ENCODE measurements around a stretch of chr9.

GRCh38 chr9:133119870-133120844, 883 bp downstream of the RALGDS start:
- PRO-cap, 7 experiments: no peak in any of the 7 experiments
- RAMPAGE, long total RNA, 2 experiments: no peak in any of the 2 experiments

DNA sequence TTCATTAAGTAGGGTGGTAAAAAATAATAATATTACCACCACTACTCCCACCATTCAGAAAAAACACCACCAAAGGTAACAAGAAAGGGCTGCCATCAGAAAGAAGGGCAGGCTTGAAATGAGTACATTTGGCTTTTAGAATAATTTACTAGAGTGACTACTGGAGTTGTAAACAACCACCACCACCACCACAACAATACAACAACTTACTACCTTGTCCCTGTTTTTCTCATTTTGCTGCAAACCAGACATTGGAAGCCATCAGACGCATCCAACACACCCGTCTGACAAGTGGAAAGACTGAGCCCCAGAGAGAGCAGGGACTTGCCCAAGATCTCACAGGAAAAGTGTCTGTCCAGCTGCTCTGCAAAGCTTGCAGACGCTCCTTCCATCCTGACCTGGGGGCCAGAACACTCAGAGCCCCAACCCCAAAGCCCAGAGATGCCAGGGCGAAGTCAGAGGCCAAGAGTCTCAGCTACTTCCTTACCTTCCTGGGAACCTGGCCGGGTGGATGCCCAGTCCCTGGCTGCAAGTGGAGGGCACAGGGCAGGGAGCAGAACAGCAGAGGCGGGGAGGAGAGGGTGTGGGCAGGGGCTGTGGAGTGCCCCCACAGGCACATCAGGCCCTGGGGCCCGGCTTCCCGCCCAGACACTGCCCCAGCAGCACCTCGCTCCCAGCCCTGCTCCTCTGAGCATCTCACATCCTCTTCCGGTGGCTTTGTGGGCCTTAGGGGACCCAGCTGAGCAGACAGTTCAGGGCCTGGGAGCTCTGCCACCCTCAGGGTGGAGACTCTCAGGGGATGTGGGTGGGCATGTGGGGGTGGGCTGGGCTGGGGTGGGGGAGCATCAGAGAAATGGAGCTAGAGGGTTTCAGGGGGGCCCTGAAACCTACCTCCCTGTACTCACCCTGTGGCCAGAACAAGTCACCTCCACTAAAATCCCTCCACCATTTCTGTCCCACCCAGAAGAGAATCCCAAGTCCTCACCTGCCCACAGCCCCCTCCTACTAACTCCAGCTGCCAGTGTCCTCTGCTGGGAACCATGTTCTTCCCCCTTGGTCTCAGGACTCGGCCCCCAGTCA, 9.8 kb upstream of the RALGDS start:
- PRO-cap, 7 experiments: no peak in any of the 7 experiments
- RAMPAGE, long total RNA, 2 experiments: no peak in any of the 2 experiments

DNA sequence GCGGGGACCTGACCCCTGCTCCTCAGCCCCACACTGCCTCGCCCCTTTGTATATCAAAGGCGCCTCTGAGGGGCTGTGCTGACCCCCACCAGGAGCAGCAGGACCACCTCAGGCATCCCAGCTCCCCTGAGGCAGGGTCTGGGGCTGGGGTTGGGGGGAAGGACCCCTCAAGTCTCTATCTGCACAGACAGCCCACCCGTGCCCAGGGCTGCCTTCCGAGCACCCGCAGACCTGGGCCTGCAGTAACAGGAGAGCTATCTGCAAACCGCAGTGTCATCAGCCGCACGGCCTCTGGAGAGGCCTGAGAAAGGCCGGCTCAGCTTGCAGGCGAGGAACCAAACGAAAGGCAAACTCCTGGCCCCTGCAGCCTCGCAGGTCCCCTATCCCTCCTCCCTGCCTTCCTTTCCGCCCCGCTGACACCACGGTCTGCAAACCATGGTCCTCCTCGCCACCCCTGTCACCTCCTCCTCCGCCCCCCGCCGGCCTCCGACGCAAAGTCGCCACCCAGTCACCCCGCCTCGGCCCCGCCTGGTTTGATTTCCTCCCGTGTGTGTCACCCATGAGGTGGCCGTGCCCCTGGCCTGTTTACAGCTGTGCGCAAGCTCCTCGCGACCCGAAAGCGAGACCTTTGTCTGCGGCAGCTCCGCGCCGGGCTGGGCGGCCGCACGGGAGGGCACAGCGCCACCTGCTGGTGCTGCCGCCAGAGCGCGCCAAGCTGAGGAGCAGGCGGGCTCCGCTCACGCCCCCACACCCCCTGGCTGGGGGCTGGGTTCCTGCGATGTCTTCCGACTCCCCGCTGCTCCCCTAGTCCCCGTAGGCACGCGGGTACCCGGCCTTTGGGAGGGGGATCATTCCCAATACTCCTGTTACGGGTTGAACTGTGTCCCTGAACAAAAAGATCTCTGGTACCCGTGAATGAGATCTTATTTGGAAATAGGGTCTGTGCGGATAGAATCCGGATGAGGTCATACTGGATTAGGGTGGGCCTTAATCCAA, 19.5 kb downstream of the GBGT1 start:
- PRO-cap, 7 experiments: no peak in any of the 7 experiments
- RAMPAGE, long total RNA, 2 experiments: no peak in any of the 2 experiments

DNA sequence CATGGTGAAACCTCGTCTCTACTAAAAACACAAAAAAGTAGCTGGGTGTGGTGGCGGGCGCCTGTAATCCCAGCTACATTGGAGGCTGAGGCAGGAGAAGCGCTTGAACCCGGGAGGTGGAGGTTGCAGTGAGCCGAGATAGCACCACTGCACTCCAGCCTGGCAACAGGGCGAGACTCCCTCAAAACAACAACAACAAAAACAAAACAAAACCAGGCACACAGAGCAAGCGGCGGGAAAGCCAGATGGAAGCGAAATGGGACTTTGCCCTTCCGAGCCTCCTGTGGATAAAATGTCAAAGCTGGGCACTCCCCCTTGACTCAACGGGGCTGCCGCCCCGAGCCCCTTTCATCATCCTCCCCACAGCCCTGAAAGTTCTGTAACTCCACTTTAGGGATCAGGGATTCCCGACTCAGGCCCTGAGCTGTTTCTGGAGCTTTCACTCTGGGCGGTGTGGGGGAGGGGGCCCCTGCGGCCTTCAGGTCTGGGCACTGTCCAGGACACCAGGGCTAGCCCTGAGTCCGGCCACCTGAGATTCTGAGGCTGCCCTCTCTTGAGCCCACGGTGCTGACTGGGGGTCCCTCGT, 30.5 kb upstream of the OBP2B start:
- PRO-cap, 7 experiments: no peak in any of the 7 experiments
- RAMPAGE, long total RNA, 2 experiments: no peak in any of the 2 experiments

- PRO-cap, 7 experiments: no peak in any of the 7 experiments
- RAMPAGE, long total RNA, 2 experiments: no peak in any of the 2 experiments
Observed at GRCh38 chr9:133250616-133251327, 41.7 kb upstream of the OBP2B start.

- PRO-cap, 7 experiments: no peak in any of the 7 experiments
- RAMPAGE, long total RNA, 2 experiments: no peak in any of the 2 experiments
Observed at GRCh38 chr9:133348515-133349253, 666 bp downstream of the RPL7A start.

GRCh38 chr9:133351728-133353081, 4.1 kb downstream of the SURF1 start:
- PRO-cap, 7 experiments: no peak in any of the 7 experiments
- RAMPAGE, long total RNA, 2 experiments: no peak in any of the 2 experiments

DNA sequence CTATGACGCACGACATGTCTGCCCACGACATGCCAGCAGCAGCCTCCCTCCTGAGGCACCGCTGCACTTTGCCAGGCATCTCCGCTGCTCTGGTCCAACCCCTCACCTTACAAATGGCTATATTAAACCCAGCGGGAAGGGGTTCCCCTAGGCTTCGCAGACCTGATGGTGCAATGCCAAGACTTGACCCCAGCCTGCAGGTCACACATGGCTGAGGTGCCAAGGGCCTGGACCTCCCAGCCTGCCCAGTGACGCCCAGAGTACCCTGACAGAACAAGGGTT, 8.0 kb downstream of the SURF4 start:
- PRO-cap, 7 experiments: no peak in any of the 7 experiments
- RAMPAGE, long total RNA, 2 experiments: no peak in any of the 2 experiments

DNA sequence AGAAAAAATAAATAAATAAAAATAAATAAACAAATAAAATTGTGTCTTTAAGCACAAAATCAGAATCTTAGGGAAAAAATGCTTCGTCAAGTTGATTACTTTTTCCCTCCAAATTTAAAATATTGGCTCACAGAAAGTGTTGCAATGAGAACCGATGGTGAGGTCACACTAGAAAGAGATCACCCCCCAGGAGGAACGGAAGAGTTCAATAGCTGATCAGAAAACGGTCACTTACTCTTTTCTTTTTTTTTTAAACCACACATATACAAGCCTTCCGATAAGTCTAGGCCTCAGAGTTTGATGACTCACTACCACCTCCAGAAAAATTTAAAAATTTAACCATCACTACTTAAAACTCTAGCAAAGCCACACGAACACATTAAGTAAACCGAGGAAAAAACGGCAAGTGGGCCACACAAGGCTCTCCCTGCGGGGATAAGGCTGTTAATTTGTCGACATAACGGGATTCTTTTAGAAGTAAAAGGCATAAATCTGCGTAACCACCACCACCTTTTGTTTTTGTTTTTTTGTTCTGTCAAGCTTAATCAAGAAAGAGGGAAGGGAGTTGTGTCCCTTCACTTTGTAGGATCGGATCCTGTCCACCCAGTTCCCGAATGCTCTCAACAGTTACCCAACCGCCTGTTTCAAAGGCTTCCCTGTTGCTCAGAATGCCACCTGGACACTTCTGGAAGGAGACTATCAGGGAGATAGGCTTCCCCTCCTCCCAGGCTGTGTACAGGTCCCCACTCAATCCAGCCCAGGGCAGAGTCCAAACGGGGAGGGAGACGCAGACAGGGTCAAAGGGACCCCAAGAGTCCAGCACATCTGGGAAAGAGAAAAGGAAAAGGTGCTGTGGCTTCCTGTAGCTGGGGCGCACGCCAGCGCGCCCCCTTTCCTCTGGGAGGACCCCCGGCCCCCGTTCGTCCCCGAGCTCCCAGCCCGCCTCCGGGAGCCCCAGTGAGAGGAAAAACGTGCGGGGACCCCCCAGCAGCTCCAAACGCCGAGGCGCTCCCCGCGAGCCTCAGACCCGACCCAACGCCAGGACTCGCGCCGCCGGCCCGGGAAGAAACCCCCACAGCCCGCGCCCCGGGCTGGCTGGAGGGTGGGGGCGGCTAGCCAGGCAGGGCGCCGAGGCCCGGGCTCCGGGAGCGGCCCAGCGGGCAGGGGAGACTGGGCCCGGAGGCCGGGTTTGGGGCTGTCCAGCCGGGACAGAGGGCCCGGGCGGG, 883 bp downstream of the SURF4 start:
- PRO-cap, 7 experiments: peak in 3 of 7 experiments; most common plus-strand start position 957 of the sequence (in 3); most common minus-strand start position 616 of the sequence (in 1)
- RAMPAGE, long total RNA, 2 experiments: no peak in any of the 2 experiments

GRCh38 chr9:133584372-133585290, 24.6 kb downstream of the FAM163B start:
- PRO-cap, 7 experiments: peak in 1 of 7 experiments; most common plus-strand start chr9:133585012 (in 1); most common minus-strand start chr9:133584844 (in 1)
- RAMPAGE, long total RNA, 2 experiments: no peak in any of the 2 experiments

GRCh38 chr9:133706867-133707495, 31.2 kb downstream of the SARDH start:
- PRO-cap, 7 experiments: no peak in any of the 7 experiments
- RAMPAGE, long total RNA, 2 experiments: no peak in any of the 2 experiments

DNA sequence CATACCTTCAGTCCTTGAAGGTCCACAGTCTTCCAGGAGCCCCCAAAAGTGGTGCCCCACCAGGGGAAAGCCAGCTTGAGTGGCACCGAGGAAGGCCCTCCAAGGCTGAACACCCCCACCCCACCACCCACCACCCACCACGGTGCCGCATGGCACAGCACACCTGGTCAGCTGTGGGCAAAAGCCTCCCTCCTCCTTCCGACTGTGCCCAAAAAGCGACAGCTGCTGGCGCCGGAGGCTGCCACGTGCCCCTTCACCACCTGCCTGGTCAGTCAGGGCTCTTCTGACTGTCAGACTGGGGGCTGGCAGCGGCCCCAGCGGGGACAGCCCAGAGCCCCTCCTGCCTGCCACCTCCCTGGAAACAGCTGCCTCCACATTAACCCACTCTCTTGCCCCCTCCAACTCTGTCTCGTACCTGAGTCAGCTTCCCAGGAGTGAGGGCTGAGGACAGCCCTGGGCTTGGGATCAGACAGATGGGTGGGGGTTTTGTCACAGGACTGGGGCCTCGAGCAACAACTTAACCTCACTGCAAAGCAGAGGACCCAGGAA, 648 bp downstream of the SARDH start:
- PRO-cap, 7 experiments: no peak in any of the 7 experiments
- RAMPAGE, long total RNA, 2 experiments: no peak in any of the 2 experiments

DNA sequence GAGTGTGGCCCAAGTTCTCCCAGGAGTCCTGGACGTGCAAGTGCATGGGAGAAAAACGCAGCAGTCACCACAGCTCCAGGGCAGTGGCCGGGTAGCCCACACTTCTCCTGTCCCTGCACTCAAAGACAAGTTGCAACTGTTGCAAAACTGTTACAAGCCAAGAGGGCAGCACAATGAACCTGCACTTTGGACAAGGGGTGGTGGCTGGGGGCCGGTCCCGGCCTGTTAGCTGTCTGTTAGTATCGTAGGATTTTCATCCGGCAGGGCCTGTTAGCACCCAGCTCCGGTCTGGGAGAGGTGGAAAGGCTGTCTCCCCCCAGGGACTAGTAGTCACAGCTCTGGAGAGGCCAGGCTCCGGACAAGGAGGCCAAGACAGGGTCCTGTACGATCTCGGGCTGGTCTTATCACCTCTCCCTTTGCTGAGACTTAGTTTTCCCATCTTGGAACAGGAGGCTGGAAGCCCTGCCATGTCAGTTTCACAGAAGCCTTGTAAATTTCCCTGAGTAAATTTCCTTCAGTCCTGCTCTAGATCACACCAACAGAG, 1.7 kb upstream of the SARDH start:
- PRO-cap, 7 experiments: no peak in any of the 7 experiments
- RAMPAGE, long total RNA, 2 experiments: no peak in any of the 2 experiments

- PRO-cap, 7 experiments: no peak in any of the 7 experiments
- RAMPAGE, long total RNA, 2 experiments: no peak in any of the 2 experiments
Observed at GRCh38 chr9:133756332-133756652, 18.1 kb upstream of the SARDH start.

DNA sequence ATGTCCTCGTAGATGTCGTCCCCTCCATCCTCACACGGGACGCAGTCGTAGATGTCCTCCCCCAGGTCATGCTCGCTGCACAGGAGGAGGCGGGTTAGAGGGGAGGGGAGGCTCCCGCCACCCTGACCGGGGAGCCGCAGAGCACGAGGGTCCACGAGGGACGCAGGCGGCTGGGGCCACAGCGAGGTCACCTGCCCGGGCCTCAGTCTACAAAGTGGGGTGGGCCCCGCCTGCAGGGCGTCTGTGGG, 73.9 kb upstream of the SARDH start:
- PRO-cap, 7 experiments: no peak in any of the 7 experiments
- RAMPAGE, long total RNA, 2 experiments: no peak in any of the 2 experiments

DNA sequence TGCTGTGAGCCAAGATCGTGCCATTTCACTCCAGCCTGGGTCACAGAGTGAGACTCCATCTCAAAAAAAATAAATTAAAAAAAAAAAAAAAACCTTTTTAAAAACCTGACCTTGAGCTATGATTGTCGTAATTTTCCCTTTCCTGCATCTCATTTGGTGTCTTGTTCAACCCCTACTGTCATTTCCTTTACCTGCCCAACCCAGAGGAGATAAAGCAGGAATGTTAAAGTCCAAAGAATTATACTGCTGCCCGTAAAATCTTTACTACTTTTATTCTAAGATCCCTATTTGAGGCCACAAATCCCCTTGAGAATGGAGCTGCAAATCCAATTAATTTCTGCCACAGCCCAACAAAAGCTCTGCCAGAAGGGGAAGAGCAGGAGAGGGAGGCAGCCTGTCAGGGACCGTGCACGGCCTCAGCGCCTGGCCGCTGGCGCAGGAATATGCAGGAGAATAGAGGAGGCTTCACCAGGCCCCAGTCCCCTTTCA, 99.5 kb upstream of the SARDH start:
- PRO-cap, 7 experiments: no peak in any of the 7 experiments
- RAMPAGE, long total RNA, 2 experiments: no peak in any of the 2 experiments

DNA sequence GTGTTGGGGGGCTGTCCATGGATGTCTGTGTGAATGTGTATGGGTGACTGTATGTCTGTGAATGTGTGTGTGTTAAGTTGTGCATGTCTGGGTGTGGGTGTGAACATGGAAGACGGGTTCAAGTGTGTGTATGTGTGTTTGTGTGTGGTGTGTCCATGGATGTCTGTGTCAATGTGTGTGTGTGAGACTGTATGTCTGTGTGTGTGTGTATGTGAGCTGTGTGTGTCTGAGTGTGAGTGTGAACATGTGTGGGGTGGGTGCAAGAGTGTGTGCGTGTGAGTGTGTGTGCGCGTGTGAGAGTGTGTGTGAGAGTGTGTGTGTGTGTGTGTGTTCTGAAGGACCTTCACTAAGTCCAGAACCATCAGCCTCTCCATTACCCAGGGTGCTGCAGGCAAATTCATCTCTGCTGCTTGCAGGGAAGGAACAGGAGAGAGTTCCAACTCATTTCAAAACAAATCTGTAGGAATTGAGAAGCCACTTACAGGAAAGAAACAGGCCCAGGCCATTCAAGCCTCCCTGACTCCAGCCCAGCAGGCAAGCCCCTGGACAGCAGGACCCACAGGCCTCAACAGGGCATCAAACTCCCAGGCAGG, 54.8 kb downstream of the VAV2 start:
- PRO-cap, 7 experiments: no peak in any of the 7 experiments
- RAMPAGE, long total RNA, 2 experiments: no peak in any of the 2 experiments

DNA sequence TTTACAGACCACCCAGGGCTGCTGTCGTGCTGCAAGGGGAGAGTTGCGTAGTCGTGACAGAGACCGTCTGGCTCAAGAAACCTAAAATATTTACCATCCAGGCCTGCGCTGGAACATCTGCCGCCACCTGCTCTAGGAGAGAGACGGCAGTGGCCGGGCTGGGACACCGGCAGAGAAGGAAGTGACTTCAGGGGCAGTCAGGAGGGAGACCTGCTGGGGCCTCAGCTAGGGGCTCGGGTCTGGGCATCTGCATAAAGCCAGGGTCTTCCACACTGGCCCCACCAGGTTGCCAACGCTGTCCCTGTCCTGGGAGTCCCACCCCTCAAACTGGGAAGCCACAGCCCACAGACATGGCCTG, 9.3 kb downstream of the VAV2 start:
- PRO-cap, 7 experiments: no peak in any of the 7 experiments
- RAMPAGE, long total RNA, 2 experiments: no peak in any of the 2 experiments

DNA sequence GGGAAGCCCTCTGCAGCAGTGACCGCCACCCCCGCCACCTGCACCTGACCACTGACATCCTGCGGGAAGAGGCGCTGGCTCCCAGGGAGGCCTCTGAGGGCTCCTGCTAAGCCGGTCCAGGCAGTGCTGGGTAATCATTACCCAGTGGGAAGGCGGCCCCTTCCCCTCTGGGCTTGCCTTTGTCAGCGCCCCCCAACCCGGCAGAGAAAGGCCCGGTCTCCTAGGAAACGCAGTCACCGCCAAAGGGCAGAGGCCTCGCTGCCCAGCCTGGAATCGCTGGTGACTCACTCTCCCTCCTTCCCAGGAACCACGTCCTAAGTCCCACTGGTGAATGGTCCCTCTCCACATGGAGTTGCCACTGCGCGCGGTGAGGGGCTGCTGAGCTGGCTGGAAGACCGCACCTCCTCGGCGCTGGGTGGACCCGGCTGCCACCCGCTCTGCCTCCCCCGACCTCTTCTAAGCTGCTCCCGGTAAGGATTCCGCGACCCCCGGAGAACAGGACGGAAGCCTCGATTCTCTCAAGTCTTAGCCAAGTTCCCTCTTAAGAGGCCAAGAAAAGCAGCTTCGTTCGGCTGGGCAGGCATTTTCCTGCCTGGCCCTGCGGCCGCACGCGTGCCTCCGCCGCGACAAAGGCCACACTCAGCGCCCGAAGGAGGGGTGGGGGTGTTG, 1.2 kb downstream of the VAV2 start:
- PRO-cap, 7 experiments: peak in 2 of 7 experiments; most common plus-strand start position 358 of the sequence (in 2)
- RAMPAGE, long total RNA, 2 experiments: no peak in any of the 2 experiments

- PRO-cap, 7 experiments: peak in 5 of 7 experiments; most common plus-strand start chr9:134066708 (in 3); most common minus-strand start chr9:134066571 (in 1)
- RAMPAGE, long total RNA, 2 experiments: no peak in any of the 2 experiments
Observed at GRCh38 chr9:134066052-134066905, 1.5 kb downstream of the BRD3 start.